Bronchus (tissue), 1 donor: ENCODE data around the genes TMCC3, NR2C1 and FGD6.

DNA sequence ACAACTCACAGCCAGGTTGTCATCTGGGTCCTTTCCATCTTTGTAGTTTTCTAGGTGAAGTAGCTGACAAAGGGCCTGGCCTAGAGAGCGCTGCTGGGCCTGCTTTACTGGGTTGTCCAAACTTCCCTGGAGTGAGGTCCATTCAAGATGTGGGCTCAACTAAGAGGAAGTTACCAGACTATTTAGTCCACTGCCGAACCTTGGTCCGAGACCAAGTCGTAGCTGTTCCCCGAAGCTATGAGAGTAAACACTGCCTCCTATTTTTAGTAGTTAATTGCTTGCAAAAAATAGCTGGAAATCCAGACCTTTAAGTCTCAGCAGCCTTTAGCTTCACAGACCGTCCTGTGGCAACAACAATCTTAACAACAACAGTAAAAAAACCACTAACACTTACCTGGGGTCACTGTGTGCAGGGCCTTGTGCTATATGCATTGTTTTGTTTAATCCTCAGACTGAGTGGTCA, 30.4 kb downstream of the SOCS2 start:
- PRO-cap = no peak

GRCh38 chr12:93662920-93663829, 14.0 kb upstream of the CRADD start:
- PRO-cap = no peak

DNA sequence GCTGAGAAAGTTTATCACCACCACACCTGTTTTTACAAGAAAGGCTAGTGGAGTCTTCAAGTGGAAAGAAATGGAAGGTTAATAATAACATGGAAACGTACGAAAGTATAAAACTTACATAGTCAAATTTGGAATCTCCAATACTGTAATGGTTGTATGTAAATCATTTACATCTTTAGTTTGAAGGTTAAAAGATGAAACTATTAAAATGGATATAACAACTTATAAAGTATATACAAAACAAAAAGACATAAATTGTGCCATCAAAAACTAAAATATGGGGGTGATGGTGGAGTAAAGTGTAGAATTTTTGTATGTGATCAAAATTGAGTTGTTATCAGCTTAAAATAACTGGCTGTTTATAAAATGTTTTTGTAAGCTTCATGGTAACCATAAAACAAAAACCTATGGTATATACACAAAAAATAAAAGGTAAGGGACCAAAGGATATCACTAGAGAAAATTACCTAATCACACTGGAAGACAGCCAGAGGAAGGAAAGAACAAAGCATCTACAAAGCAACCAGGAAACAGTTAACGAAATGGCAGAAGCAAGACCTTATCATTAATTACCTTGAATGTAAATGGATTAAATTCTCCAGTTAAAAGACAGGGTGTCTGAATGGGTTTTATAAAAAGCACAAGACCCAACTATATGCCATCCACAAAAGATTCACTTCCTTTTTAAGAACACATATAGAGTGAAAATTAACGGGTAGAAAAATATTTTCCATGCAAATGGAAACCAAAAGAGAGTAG, 15.7 kb downstream of the CRADD start:
- PRO-cap = no peak

DNA sequence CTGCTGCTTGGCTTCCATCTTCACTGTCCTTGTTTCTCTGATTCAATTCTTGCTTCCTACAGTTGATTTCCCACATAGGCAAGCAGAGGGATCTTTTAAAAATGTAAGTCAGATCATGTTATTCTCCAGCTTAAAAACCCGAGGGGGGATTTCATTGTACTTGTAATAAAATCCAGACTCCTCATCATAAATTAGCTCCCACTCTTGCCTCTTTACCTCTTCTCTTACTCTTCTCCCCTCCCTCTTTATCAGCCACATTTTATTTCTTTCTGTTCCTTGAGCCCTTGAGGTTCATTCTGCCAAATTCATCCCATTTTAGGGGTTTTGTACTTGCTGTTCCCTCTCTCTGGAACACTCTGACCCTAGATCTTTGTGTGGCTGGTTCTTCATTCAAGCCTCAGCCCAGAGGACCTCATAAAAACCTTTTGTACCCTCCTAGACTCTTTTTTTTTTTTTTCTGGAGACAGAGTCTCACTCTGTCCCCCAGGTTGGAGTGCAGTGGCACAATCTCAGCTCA, 34.2 kb downstream of the CRADD start:
- PRO-cap = no peak

DNA sequence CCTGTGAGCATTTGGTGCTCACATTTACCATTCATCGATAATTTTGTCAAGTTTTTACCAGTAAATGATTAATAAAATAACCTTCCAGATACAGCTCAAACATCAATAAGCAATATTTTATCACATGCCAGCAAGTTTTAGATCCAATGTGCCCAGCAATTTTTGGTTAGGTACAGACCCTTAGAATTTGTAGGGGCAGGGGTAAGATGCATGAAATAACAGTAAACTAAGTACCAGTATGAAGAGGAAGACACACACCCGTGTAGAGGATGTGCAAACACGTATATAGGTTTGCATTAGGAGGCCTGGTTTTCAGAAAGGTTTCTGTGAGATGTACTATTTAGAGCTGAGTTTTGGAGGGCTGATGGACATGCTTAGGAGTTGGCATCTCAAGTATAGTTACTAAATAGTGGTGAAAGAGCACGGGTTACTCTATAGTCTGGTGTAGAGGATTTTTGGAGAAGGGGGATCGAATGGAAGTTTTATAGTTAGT, 98.0 kb downstream of the CRADD start:
- PRO-cap = no peak

GRCh38 chr12:93785214-93785687, 108.1 kb downstream of the CRADD start:
- PRO-cap = no peak

DNA sequence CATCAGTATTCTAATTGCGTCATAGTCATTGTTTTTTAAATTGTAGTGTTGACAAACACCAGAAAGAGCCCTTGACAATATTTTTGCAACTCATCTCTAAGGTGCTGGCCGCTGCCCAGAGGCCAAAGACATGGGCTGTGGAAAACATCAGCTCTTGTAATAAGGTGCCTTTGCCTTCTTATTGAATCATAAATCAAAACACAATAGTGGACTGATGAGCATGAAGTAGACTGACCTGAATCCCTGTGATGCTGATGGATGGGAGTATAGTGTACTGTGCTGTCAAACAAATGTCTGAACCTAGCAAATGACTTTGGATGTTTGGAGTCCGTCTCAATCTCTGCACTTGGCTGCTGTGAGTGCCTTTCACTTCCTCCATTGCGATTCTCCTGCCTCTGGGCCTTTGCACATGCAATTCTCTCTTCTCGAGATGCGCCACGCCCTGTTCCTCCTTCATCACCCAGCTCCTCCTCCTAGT, 171.1 kb downstream of the CRADD start:
- PRO-cap = no peak

DNA sequence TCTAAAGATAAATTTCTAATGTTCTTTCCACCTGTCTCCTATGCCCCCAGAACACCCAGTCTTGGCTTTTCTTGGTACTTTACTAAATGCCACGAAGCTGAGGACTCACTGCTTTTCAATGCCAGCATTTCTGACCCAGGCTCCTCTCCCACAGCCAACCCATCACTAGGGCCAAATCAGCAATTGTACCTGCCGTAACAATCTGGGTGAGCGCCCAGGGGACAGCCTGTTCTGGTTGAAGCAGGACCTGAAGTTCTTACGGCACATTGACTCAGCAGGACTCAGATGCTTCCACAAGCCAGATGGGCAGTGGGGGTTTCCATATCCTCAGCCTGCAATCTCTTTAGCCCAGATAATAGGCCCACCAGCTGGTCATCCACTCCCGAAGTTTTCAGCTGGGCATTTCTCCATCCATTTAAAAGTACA, 75.1 kb upstream of the PLXNC1 start:
- PRO-cap = no peak

GRCh38 chr12:94099609-94100112, 48.7 kb upstream of the PLXNC1 start:
- PRO-cap = no peak

GRCh38 chr12:94260499-94261095, 112.2 kb downstream of the PLXNC1 start:
- PRO-cap = no peak

- PRO-cap = no peak
These were observed 123.6 kb downstream of the CEP83 start for GRCh38 chr12:94336140-94336410.

- PRO-cap = no peak
These were observed 68.3 kb downstream of the TMCC3 start for GRCh38 chr12:94581721-94582700.

GRCh38 chr12:94586973-94587401, 63.4 kb downstream of the TMCC3 start:
- PRO-cap = no peak

- PRO-cap = unidirectional peak, minus-strand start at chr12:94650557
These were observed at the start of gene TMCC3 for GRCh38 chr12:94650277-94651007. Gene TMCC3 (minus strand): TSS chr12:94650557.

DNA sequence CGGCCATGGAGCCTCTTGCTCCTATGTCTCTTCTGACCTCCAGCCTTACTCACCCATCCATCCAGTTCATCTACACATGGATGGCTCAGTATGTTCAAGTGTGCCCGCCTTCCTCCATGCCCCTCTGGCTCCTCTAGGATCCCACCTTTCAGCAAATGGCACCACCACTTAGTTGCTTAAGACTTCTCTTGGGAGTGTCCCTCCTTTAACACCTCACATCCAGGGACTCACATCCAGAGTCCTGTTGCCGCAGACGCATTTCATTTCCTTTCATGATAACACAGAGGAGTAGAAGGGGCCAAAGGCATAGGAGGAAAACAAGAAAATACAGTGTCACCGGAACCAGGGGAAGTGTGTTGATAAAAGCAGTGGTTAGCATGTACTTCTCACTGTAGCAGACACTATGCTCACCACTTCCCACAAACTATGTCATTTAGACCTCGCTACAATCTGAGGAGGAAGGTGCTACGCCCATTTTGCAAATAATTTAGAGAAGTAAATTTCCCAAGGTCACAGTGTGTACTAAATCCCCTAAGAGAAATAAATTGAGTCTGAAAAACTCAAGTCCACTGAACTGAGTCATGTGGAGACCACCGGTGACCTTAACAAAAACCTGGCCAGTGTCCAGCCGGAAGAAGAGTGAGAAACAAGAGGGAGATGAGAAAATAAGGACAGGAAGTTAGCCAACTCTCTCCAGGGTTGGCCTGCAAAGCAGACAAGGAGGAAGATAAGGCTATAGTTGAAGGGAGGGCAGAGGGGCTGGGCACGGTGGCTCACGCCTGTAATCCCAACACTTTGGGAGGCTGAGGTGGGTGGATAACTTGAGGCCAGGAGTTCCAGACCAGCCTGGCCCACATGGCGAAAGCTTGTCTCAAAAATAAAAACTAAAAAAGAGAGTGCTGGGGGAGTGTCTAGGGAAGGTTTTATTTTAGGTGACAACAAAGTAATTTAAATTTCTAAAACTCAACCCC, 25.7 kb upstream of the TMCC3 start:
- PRO-cap = no peak

GRCh38 chr12:94988552-94989082, 14.9 kb downstream of the NDUFA12 start:
- PRO-cap = no peak

- PRO-cap = unidirectional peak, minus-strand start at chr12:95073590
These were observed at the start of gene NR2C1 for GRCh38 chr12:95072749-95074047. Gene NR2C1 (minus strand): TSS chr12:95073618.

DNA sequence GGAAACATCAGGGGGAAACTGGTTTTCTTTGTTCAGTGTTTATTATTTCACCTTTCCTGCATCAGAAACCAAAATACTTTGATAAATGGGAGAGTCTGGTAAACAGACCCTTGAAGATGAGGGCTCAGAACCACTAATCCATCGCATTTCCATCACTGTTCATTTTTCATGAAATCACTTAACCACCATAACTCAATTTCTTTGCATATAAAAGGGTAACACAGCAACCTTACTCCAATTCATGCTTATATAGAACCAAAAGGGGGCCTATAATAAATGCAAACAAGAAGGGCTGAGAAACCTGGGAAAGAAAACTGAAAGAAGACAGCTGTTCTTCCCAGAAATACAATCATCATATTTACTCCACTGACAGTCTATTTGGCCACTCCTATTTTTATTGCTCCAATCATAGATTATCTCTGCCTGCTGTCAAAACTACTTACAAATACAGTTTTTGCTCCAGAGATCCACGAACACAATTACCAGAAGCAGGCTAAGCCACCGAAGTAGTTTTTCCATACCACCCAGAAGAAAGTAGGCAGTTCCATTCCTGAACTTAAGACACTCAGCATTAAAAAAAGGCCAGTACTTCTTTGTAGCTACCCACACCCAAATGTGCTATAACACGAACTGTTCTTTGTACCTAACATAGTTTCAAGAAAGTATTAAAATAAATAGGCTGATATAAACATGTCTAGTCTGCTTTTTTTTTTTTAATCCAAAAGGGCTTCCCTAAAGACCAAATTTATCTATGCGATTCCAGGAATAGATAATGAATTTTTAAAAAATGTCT, 16.8 kb downstream of the FGD6 start:
- PRO-cap = no peak

- PRO-cap = no peak
These were observed 7.9 kb downstream of the FGD6 start for GRCh38 chr12:95209101-95210060.

GRCh38 chr12:95216877-95217723, at the start of gene FGD6:
Gene FGD6 (minus strand): TSS chr12:95217467.
- PRO-cap = unidirectional peak, minus-strand start at chr12:95217361; bidirectional peak, plus-strand start at chr12:95217821, minus-strand start at chr12:95217557